Ishikawa (cell line): ENCODE data around the genes NUDT19, SLC7A9 and ZNF792.

GRCh38 chr19:32691494-32692896 is at the start of gene NUDT19:
TSS of gene NUDT19 (plus strand) at chr19:32691821.
- RRBS, result 2% methylated on average over 34 of the region's 123 CpGs

DNA sequence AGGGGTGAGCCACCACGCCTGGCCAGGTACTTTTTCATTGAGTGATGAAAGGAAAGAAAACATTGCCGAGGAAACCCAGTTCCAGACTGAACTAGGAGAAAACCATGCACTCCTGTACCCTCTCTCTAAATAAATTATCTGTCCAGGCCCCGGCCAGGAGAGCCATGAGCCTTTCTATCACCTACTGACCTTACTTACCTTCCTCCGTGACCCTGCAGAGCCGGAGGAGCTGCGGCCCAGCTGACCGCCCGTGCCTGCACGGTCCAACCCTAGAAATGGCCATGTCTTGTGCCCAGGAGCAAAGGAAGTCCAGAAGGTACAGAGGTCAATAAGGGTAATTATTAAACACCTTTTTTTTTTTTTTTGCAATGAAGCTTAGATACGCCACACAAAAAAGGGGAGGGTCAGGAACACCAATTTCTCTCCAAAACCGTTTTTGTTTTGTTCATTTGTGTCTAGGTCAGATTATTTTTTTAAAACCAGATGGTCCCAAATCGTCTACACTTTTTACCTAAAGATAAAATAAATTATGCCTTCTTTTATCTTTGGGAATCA is at the start of gene SLC7A9:
SLC7A9 (minus strand) TSS at position 280 of the 555 bp plus-strand sequence.
- RRBS, result 76% methylated on average over 3 of the region's 12 CpGs

- RRBS, result 78% methylated on average over 17 of the region's 41 CpGs
Measured at GRCh38 chr19:33063232-33064183, 1.2 kb downstream of the RHPN2 start.

DNA sequence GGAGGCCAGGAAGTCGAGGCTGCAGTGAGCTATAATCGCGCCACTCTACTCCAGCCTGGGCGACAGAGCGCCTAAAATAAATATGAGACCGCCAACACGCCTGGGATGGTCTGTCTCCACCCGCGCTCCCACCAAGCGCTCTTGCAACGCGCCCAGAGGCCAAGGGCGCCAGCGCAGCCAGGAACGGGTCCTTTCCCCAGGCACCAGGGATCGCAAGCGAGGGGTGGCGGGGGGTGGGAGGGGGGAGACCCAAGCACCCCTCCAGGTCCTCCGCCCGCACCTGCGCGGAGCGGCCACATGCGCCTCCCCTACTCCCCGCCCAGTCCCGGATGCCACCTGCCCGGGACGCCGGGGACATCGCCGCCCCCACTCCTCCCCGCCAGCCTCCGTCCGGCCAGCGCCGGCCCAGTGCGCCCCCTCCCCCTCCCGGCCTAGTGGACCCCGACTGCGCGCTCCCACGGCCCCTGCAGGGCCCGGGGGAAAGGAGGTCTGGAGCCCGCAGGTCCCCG is 382 bp downstream of the RHPN2 start:
- RRBS, result 2% methylated on average over 12 of the region's 45 CpGs

GRCh38 chr19:33248545-33248836 is 22.8 kb upstream of the SLC7A10 start:
- RRBS, result no CpG with 5 or more reads among the region's 8 CpGs

- RRBS, result no CpG with 5 or more reads among the region's 11 CpGs
Measured at GRCh38 chr19:33379158-33379510, 5.6 kb downstream of the CEBPG start.

- RRBS, result no CpG with 5 or more reads among the region's 23 CpGs
Measured at GRCh38 chr19:33410636-33411293, 37.3 kb downstream of the CEBPG start.

DNA sequence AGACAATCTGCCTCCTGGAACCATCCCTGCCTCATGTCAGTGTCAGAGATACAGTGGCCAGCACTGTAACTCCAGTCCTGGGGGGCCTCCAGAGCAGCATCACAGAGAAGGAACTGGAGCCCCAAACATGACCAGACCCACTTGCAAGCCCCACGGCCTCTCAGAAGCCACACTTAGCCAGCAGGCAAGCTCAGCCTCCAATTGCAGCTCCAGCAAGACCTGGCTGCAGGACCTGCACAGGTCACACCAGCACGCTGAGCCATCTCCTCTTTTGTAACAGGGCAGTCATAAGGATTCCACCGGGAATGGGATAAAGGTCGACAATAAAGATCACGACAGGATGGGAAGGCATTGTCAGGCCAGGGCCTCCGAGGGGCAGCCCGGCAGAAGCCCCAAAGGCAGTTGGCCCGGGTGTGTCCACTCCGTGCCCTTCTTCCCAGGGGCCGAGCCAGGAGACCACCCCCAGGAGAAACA is 12.7 kb downstream of the PEPD start:
- RRBS, result 92% methylated on average over 5 of the region's 10 CpGs

DNA sequence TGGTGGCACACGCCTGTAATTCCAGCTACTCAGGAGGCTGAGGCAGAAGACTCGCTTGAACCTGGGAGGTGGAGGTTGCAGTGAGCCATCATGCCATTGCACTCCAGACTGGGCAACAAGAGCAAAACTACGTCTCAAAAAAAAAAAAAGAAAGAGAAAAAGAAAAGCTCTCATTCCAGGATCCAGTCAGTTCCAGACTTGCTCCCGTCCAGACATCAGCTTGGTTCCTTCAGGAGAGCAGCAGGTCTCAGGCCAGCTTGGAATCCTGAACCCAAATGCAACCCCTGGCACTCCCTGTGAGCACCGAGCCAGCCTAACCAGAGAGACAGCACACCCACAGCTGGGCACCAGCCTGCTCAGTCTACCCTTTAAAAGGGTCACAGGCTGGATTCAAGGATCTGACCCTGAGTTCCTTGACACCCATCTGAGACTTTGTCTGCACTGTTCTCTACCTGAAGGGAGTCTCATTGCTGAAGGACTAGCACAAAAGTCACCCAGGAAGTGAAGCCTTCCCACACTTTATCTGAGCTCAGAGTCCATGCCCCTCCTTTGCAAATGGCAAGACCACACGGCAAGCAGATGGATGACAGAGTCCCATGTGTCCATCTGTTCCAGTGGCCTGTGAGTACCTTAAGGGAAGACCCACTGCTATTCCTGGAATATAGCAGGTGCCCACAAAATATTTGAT is 1.5 kb downstream of the PEPD start:
- RRBS, result no CpG with 5 or more reads among the region's 6 CpGs

DNA sequence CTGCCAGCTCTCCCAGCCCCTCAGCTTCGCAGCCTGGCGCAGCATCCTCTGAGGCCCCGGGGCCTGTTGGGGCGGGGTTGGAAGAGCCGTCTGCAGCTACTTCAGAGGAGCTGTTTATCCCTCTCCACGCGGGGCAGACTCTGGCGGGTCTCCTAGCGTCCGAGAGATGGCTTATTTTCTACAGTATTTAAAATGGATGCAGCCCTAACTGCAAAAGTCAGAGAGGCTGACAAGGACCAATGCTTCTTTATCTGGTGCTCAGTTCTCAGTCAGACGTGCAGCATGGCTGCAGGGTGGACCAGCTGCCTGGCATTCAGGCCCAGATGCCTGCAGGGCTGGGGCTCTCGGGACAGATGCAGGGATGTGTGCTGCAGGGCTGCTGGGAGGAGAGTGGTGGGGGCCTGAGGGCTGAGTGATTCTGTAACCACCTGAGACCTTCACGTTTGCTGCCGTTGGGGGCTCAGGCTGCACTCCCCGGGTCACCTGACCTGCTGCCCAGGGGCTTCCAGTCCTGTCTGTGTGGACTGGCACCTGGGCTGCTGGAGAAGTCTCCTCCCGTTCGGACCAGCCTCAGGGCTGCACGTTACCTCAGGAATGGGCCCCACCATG is 16.6 kb downstream of the KCTD15 start:
- RRBS, result no CpG with 5 or more reads among the region's 18 CpGs

- RRBS, result no CpG with 5 or more reads among the region's 4 CpGs
Measured at GRCh38 chr19:33821157-33821513, 24.5 kb downstream of the KCTD15 start.

DNA sequence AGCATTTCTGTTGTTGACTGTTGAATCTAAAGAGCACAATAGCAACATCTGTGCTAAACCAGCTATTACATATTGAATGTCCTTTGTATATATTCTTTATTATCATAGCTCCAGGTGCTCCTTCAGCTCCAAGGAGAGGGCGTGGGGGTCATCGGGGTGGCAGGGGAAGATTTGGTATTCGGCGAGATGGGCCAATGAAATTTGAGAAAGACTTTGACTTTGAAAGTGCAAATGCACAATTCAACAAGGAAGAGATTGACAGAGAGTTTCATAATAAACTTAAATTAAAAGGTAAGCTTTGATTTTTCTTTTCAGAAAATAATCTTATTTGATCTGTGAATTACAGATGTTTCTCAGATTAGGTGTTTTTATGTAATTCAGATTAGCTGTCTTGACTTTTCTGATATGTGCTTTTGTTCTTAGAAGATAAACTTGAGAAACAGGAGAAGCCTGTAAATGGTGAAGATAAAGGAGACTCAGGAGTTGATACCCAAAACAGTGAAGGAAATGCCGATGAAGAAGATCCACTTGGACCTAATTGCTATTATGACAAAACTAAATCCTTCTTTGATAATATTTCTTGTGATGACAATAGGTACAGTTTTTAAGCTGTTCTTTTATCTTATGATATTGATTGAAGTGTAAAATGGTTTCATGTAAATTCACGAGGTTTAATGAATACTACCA is 34.9 kb upstream of the GARRE1 start:
- RRBS, result no CpG with 5 or more reads among the region's 6 CpGs

GRCh38 chr19:34299588-34299954 is 45.2 kb downstream of the GARRE1 start:
- RRBS, result no CpG with 5 or more reads among the region's 5 CpGs

DNA sequence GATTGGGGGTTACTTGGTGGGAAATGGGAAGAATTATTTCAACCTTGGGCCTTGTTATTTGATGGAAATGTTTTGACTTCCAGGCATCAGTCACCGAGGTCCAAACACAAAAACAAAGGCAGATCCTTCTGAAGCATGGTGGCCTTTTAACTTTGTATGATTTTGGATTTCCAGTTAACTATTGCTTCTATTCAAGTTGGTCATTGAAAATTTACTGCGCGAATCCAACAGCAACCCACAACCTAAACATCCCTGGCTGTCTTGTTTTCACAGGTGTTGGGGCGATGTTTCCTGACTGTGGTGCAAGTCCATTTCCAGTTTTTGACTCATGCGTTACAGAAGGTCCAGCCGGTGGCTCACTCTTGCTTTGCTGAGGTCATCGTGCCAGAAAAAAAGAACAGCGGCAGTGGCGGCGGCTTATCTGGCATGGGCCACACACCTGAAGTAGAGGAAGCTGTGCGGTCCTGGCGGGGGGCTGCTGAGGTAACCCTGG is 45.3 kb upstream of the GPI start:
- RRBS, result no CpG with 5 or more reads among the region's 12 CpGs

DNA sequence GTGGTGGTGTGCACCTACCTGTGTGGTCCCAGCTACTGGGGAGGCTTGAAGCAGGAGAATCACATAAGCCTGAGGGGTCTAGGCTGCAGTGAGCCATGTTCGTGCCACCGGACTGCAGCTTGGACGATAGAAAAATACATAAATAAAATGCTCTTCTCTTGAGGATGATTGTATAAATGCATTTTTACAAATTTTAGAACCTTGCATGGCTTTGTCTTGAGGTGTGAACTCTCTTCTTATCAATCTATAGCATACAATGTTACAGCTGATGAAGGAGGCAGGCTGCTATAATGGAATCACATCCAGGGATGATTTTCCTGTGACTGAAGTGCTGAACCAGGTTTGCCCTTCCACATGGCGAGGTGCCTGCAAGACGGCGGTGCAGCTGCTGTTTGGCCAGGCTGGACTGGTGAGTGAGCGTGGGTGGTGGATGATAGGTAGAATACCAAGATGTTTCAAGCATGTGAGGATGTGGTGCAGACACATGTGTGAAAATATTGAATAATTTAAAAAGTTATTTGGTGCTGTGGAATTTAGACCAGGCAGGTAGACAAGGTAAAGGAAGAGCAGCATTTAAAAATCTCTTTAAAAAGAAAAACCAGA is 35.0 kb upstream of the GPI start:
- RRBS, result no CpG with 5 or more reads among the region's 7 CpGs

DNA sequence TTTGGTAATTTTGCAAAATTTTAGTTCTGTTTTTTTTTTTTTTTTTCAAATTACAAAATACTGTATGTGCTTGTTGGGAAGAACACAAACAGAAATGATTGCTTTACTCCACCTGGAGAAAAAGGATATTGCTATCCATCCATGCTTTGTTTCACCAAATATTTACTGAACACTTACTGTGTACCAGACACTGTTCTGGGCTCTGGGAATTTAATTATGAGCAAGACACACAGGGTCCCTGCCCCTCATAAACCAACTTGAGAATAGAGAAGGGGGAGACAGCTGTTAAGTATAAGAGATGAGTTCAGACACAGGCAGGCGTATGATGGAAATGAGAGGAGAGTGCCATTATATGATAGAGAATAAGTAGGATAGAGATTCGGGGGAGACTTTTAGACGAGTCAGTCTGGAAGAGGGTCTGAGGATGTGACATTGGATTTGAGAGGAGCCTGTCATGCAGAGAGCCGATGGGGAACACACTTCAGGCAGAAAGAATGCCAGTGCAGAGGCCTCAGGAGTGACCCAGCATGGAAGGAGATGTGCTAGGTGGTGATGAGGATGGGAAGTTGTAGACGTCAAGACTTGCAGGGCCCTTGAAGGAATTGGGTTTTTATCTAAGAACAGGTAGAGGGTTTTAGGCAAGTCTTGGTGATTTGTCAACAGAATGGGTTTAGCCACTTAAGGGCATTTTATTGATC is 27.8 kb upstream of the GPI start:
- RRBS, result no CpG with 5 or more reads among the region's 5 CpGs

DNA sequence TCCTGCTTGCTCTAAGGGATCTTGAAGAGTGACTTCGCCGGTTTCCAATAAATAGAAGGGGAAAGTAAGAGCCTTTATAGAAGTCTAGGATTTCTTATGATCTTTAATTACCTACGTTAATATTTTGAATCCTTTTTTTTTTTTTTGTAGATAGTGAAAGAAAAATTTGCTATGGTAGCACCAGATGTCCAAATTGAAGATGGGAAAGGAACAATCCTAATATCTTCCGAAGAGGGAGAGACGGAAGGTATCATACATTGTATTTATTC is 21.3 kb upstream of the WTIP start:
- RRBS, result no CpG with 5 or more reads among the region's 5 CpGs

DNA sequence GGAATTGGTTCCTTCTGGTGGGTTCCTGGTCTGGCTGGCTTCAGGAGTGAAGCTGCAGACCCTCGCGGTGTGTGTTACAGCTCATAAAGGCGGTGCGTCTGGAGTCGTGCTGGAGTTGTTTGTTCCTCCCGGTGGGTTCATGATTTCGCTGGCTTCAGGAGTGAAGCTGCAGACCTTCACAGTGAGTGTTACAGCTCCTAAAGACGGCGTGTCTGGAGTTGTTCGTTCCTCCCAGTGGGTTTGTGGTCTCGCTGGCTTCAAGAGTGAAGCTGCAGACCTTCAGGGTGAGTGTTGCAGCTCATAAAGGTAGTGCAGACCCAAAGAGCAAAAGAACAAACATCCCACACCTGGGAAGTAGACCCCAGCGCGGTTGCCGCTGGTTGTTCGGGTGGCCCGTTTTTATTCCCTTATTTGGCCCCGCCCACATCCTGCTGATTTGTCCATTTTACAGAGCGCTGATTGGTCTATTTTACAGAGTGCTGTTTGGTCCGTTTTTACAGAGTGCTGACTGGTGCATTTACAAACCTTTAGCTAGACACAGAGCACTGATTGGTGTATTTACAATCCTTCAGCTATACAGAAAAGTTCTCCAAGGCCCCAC is 1.2 kb downstream of the SCGB2B2 start:
- RRBS, result 86% methylated on average over 3 of the region's 19 CpGs

DNA sequence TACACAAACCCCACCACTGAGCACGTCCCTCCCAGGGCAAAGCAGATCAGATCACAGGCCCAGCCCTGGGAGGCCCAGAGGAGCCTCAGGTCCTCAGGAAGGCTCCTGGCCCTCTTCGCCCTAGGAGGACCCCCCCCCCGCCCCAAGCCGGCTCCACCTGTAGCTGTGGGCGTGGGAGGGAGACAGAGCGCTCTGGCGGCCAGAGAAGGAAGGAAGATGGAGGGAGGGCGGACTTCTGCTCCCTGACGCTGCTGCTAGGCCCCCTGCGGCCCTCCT is 1.3 kb upstream of the ZNF181 start:
- RRBS, result no CpG with 5 or more reads among the region's 10 CpGs

GRCh38 chr19:34963886-34964517 is at the start of gene ZNF792:
TSS of gene ZNF792 (minus strand) at chr19:34964229.
- RRBS, result under 1% methylated on average over 11 of the region's 50 CpGs